Epithelial cell of proximal tubule (primary cell): ENCODE results near the genes LYPD5, ZNF224, ZNF234, ZNF226, ZNF180, CEACAM20 and CEACAM19.

DNA sequence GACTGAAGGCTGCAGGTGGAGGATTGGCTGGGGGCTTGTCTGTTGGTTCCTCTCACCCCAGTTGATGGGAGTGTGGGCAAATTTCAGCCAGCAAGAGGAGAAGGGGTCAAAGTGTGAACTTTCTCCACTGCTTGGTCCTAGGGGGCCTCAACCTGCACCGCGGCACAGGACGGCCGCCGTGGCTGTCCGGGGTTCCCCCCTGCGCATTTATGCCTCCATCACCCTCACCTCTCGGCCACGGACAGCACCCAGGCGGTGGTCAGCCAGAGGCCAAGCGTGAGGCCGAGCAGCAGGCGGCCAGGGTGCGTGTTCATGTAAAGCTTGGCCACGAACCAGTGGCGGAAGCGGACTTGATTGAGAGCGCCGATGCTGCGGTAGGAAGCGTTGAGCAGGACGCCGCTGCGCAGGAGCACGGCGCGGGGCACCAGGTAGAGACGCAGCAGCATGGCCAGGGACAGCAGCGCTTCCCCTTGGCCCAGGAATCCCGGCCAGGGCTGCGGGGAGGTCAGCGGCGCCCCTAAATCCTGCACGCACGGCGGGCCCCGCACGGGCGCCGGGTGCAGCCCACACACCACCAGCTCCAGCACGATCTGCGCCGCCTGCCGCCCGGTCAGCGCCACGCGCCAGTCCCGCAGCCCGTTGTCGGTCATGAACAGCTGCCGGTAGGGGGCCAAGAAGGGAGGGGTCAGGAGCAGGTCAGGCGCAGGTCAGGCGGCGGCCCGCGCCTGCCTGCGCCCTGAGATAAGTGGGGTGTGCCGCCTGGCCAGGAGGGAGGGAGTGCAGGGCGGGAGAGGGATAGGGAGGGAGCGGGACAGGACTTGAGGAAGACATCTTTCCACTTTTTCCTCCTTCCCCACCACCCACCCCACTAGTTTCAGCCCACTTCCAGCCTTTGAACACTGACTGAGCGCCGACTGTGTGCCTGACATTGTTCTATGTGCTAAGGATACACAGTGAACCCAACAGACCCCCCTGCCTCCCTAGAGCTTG is 6.5 kb downstream of the KCNN4 start:
- RAMPAGE, long total RNA = no peak
- RRBS = 2% methylated on average over 23 of the region's 63 CpGs

DNA sequence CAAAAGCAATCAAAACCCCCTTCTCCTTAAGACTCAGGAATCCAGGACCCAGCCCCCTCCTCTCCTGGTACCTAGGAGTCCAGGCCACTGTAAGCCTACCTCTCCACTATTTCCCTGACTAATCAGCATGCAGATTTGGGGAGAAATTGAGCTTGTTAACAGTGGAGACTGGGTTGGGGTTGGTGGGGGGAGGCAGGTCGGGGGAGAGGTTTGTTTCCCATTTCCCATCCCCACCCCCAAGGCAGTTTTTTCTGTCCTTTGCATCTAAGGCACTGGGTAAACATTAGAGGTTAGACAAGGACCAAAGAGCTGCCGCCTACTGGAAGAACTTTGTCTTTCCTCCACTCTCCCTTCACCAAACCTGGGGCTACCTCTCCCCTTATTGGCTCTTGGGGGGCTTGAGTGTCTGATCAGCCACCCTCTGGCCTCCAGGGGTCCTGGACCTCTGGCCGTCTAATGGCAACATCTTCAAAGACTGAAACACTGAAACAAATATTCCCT is 971 bp downstream of the KCNN4 start:
- RAMPAGE, long total RNA = no peak
- RRBS = no CpG with 5 or more reads among the region's 3 CpGs

DNA sequence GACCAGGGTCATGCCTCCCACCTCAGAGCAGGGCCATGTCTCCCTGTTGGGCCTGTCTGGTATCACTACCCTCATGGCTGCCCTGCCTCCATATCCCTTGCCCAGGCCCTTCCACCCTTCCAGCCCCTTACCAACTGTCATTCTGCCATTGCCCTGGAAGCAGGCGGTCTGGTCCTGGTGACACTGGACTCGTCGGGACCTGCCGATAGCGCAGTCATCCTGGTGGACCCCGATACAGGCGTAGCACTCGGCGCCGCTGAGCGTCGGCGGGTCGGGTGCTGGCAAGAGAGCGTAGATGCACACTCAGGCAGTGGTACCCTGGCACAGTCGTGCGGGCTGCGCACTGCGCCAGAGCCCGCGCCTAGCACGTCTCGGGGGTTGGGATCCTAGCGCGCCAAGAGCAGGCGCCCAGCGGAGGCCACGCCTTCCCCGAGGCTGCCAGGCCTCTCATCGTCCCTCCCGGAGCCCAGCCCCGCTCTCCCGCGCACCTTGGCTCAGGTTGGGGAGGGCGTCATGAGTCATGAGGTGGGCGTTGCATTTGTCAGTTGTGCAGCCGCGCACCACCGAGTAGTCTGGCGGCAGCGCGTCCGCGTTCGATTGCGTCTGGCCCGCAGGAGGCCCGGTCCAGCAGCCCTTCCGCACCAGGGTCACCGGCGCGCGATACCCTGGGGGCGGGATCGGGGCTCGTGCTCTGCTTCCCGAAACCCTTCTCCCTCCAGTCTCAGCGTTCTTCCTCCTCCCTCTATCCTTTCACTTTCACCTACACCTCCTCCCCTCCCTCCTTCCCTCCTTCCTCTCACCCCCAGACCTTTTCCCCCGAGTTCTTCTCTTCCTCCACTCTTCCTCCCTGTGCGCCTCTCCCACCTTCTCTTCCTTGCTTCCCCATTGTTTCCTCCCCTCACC is 3.7 kb downstream of the LYPD5 start:
- RAMPAGE, long total RNA = no peak
- RRBS = no CpG with 5 or more reads among the region's 60 CpGs

GRCh38 chr19:43799681-43800249 is 2.5 kb downstream of the LYPD5 start:
- RAMPAGE, long total RNA = no peak
- RRBS = no CpG with 5 or more reads among the region's 6 CpGs

DNA sequence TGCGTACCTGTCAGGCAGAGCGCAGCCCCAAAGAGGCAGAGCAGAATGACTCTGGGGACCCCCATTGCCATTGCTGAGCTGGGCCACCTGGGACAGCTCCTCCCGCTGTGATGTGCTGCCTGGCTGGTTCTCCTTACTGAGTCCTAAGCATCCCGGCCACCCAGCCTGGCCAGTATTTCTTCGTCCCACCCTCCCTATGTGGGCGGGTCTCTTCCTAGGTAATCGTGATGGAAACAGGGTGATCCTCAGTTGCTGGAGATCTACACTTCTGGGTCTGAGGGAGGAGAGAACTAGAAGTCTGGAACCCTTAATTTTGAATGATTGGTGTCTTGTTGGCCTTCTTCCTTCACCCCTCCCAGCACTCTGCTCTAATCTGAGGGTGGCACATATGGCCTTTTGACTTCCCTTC is at the start of gene LYPD5:
LYPD5 (minus strand) TSS at position 138 of the 409 bp plus-strand sequence.
- RAMPAGE, long total RNA = no peak
- RRBS = no CpG with 5 or more reads among the region's 7 CpGs

DNA sequence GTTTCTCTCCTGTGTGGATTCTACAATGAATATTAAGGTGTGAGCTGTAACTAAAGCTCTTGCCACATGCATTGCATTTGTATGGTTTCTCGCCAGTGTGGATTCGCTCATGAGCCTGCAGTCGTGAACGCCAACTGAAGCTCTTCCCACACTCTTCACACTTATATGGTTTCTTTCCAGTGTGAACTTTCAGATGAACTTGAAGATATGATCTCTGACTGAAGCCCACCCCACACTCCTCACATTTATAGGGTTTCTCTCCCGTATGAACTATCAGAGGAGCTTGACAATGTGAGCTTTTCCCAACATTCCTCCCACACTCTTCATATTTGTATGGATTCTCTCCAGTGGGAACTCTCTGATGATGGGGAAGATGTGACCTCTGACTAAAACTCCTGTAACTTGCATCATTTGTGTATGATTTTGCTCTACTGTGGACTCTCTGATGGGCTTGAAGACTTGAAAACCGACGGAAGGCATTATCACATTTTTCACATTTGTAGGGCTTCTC is 20.7 kb downstream of the ZNF45 start:
- RAMPAGE, long total RNA = no peak
- RRBS = no CpG with 5 or more reads among the region's 7 CpGs

DNA sequence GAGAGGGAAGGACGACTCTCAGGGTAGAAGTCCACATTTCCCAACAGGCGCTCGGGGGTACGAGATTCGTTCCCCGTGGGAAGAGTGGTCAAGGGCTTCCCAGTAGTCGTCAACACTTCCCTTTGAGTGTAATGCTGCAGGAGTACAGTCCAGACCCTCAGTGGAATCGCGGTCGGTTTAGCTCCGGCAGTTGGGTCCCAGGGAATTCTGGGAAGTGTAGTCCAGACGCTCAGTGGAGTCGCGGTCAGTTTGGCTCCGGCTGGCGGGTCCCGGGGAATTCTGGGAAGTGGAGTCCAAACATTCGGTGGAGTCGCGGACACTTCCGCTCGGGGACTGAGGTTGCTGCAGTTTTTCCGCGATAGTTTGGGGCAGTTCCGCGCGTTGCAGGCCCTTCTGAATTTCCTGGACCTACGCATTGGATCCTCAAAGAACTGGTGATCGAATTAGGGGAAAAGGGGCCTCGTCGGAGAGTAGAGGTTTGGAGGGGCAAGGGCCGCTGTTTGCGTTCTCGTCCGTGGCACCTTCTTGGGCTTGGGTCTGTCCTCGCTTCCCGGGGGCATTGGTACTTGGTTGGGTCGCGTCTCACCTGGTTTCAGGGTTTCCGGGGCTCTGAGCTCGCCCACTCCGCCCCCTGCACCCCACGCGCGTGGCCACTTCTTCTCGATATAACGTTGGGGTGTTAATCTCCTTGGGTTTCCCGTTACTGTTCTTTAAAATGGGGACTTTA is at the start of gene ZNF224:
ZNF224 (plus strand) TSS at position 307 of the 727 bp plus-strand sequence.
- RAMPAGE, long total RNA = no peak
- RRBS = no CpG with 5 or more reads among the region's 48 CpGs

DNA sequence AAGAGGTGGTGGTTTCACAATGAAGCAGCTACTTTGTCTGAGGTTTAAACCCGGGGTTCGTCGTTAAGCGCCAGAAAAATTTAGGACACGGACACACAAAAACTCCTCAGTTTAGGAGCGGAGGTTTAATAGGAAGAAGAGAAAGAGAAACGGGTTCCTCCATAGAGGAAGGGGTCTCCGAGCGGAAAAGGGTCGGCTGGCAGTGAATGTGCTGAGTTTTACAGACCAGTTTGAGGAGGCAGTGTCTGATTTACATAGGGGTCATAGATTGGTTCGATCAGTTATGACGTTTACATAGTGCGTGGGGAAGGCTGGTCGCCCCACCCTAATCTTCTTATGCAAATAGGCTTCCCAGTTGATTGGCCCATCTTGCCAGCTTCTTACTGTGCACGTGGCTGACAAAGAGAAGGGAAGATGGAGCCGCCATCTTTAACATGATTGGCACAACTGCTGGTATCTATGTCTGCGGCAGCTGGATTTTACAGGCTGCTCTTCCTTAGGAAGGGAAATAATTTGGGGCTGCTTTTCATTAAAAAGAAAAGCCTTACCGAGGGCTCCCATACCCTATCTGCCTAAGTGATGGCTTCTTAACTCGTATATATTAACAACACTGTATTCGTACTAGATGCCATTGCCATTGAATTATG is 1.2 kb upstream of the ZNF225 start:
- RAMPAGE, long total RNA = no peak
- RRBS = no CpG with 5 or more reads among the region's 20 CpGs

DNA sequence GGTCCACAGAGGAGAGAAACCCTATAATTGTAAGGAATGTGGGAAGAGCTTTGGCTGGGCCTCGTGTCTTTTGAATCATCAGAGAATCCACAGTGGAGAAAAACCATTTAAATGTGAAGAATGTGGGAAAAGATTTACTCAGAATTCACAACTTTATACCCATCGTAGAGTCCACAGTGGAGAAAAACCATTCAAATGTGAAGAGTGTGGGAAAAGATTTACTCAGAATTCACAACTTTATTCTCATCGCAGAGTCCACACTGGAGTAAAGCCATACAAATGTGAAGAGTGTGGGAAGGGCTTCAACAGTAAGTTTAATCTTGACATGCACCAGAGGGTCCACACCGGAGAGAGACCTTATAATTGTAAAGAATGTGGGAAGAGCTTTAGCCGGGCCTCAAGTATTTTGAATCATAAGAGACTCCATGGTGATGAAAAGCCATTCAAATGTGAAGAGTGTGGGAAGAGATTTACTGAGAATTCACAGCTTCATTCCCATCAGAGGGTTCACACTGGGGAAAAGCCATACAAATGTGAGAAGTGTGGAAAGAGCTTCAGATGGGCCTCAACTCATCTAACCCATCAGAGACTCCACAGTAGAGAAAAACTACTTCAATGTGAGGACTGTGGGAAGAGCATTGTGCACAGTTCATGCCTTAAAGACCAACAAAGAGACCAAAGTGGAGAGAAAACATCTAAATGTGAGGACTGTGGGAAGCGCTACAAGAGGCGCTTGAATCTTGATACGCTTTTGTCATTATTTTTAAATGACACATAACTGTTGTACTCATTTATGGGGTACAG is 9.2 kb upstream of the ZNF234 start:
- RAMPAGE, long total RNA = no peak
- RRBS = no CpG with 5 or more reads among the region's 8 CpGs

DNA sequence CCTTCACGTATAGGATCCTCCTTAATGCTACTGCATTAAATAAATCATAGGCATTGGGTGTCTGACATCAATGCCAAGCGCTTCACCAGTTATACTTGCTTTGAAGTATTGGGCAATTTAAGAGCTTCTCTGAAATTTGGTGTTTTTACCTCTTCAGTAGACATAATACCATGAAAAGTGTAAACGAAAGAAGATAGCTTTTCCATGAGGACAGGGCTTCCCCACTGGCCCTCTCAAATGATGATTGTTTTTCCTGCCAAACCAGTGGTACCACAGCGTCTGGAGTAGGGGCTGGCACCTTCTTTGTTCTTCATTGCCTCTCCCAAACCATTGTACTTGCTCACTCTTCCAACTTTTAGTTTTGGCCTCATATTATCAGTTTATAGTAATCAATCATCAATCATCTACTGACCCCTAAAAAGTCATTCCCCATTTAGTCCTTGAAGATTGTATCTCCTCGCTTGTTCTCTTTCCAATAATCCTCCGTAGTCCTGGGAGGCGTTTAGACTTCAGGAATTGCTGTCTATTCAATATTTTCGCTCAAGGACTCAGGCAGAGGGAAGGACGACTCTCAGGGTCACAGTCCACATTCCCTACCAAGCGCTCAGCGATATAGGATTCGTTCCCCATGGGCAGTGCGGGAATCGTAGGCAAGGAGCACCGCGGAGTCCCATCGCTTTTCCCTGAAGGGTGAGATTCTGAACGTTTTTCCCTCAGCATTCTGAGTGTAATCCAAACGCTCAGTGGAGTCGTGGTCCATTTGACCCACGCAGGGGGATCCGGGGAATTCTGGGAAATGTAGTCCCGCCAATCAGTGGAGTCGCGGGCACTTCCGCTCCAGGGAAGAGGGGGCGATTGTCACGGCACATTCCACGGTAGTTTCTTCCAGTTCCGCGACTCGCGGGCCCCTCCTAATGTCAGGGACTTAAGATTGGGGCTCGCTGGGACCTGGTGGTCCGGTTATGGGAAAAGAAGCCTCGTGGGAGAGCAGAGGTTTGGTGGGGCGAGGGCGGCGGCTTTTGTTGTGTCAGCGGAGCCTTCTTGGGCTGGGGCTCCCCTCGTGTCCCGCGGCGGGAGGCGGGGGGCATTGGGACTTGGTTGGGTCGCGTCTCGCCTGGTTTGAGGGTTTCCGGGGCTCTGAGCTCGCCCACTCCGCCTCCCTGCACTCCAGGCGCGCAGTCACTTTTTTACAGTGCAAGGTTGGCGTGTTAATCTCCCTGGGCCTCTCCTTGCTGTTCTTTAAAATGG is at the start of gene ZNF234:
ZNF234 (plus strand) TSS at position 814 of the 1,248 bp plus-strand sequence.
- RAMPAGE, long total RNA = start-site peak on the plus strand centred at position 832 of the sequence, 37 bp wide, 69 and 13 reads in 2 replicates
- RRBS = no CpG with 5 or more reads among the region's 54 CpGs

DNA sequence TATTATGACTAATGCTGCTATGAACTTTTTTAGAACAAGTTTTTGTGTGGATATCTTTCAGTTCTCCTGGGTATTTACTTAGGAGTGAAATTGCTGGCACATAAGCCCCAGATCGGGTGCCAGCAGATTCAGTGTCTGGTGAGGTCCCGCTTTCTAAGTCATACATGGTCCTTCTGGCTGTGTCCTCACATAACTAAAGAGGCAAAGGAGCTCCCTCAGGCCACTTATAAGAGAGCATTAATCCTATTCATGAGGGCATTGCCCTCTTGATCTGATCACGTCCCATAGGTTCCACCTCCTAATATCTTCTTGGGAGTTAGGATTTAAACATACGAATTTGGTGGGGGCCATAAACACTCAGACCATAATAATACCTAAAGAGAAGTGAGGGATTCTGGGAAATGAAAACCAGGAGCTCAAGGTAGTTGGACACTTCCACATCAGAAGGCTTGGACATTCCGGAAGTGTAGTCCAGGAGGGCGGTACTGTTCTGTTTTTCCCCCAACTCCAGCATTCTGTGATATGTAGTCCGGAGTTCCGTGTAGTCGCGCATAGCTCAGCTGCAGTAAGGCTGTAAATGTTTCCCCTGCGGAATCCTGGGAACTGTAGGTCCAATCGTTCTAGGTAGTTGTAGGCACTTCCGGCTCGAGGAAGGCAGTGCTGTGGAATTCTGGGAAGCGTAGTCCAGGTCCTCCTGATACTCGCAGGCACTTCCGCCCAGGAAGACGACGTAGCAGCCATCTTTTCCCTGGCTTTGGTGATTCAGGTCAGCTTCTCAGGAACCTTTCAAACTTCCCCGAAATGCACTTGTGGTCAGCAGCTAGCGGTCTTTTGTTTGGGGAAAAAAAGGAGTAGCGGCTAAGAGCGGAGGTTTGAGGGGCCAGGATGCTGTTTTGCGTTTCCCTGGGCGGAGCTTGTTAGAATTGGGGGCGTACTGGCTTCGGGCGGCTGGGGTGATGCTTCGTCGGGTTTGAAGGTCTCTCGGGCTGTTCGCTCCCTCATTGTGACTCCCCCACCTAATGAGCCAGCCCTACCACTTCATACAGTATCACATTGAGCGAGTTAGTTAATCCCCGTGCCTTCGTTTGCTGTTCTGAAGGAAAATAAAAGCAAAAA is at the start of gene ZNF226:
ZNF226 (plus strand) TSS at position 724 of the 1,116 bp plus-strand sequence.
- RAMPAGE, long total RNA = no peak
- RRBS = under 1% methylated on average over 8 of the region's 35 CpGs

DNA sequence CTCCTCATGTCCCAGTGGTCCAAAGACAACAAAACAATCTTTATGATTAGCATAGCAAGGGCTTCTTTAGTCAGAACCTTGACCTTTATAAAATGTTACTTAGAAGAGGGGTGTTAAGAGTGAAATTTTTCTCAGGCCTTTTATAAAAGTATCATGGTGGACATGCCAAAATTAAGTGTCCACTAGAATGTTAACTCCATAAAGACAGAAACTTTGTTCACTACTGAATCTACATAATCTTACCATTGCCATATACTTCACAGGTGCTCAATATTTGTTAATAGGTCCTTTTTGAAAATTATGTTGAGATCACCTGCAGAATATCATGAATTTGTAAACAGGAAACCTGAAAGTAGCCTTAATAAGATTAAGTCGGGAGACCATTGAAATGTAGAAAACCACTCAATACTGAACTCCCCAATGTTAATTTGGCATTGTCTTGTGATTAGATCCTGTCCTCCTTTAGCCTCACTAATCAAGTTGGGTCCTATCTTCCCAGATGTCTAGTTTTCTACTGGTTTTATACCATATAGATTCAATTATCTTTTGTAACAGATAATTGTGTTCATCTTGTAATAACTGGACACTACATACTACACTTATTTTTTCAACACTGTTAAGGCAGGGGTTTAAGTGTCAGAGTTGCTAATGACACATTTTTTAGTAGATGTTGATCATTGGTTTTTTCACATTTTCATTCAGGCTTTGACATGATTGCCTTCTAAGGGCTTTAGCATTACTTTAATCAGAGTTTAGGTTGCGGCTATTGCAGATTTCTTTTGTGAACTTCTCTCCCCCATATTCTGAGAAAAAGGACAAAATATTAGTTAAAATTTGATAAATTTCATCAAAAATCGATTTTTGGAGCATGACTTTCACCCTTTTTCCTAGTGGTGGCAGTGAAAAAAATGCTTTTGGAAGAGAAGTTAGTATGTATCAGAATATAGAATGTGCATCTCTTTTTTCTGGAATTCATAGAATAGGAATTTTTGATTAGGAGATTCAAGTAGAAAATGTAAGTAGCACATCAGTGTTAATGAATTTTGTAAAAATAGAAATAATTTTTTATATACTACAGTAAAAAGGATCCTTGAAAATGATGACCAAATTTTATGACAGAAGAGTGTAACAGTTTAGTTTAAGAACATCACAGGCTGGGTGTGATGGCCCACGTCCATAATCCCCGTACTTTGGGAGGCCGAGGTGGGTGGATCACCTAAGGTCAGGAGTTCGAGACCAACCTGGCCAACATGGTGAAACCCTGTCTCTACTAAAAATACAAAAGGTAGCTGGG is 13.3 kb downstream of the ZNF226 start:
- RAMPAGE, long total RNA = no peak
- RRBS = no CpG with 5 or more reads among the region's 7 CpGs

GRCh38 chr19:44499853-44501044 is at the start of gene ZNF180:
Gene ZNF180 (minus strand): TSS chr19:44500522.
- RAMPAGE, long total RNA = no peak
- RRBS = 1% methylated on average over 15 of the region's 79 CpGs

GRCh38 chr19:44529508-44529764 is at the start of gene CEACAM20:
Gene CEACAM20 (minus strand): TSS chr19:44529675.
- RAMPAGE, long total RNA = no peak
- RRBS = 70% methylated on average over 2 of the region's 5 CpGs

DNA sequence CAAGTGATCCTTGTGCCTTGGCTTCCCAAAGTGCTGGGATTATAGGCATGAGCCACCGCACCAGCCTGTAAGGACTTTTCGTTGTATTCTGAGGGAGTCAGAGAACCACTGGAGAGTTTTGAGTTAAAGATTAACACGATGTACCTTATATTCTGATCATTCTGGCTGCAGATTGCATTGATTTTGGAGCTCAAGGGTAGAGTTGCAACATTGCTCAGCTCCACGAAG is 41.8 kb upstream of the CEACAM20 start:
- RAMPAGE, long total RNA = no peak
- RRBS = no CpG with 5 or more reads among the region's 4 CpGs

- RAMPAGE, long total RNA = no peak
- RRBS = no CpG with 5 or more reads among the region's 7 CpGs
These were observed 2.2 kb downstream of the IGSF23 start for GRCh38 chr19:44615518-44615993.

DNA sequence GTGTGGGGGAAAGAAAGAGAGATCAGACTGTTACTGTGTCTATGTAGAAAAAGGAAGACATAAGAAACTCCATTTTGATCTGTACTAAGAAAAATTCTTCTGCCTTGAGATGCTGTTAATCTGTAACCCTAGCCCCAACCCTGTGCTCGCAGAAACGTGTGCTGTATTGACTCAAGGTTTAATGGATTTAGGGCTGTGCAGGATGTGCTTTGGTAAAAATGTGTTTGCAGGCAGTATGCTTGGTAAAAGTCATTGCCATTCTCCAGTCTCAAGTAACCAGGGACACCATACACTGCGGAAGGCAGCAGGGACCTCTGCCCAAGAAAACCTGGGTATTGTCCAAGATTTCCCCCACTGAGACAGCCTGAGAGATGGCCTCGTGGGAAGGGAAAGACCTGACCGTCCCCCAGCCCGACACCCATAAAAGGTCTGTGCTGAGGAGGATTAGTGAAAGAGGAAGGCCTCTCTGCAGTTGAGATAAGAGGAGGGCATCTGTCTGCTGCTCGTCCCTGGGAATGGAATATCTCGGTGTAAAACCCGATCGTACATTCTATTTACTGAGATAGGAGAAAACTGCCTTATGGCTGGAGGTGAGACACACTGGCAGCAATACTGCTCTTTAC is 4.5 kb upstream of the PVR start:
- RAMPAGE, long total RNA = no peak
- RRBS = no CpG with 5 or more reads among the region's 10 CpGs

DNA sequence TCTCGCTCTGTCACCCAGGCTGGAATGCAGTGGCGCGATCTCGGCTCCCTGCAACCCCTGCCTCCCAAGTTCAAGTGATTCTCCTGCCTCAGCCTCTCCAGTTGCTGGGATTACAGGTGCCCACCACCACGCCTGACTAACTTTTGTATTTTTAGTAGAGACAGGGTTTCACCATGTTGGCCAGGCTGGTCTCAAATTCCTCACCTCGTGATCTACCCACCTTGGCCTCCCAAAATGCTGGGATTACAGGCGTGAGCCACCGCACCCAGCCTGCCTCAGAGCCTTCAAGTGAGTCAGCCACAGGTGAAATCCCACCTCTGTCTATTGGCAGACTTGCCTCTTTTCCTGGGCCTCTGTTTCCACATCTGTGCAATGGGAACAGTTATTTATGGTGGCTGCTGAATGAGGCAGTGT is at the start of gene CEACAM19:
CEACAM19 (plus strand) TSS at position 334 of the 414 bp plus-strand sequence.
- RAMPAGE, long total RNA = no peak
- RRBS = no CpG with 5 or more reads among the region's 8 CpGs

GRCh38 chr19:44744778-44745328 is 3.7 kb upstream of the BCL3 start:
- RAMPAGE, long total RNA = no peak
- RRBS = no CpG with 5 or more reads among the region's 4 CpGs

DNA sequence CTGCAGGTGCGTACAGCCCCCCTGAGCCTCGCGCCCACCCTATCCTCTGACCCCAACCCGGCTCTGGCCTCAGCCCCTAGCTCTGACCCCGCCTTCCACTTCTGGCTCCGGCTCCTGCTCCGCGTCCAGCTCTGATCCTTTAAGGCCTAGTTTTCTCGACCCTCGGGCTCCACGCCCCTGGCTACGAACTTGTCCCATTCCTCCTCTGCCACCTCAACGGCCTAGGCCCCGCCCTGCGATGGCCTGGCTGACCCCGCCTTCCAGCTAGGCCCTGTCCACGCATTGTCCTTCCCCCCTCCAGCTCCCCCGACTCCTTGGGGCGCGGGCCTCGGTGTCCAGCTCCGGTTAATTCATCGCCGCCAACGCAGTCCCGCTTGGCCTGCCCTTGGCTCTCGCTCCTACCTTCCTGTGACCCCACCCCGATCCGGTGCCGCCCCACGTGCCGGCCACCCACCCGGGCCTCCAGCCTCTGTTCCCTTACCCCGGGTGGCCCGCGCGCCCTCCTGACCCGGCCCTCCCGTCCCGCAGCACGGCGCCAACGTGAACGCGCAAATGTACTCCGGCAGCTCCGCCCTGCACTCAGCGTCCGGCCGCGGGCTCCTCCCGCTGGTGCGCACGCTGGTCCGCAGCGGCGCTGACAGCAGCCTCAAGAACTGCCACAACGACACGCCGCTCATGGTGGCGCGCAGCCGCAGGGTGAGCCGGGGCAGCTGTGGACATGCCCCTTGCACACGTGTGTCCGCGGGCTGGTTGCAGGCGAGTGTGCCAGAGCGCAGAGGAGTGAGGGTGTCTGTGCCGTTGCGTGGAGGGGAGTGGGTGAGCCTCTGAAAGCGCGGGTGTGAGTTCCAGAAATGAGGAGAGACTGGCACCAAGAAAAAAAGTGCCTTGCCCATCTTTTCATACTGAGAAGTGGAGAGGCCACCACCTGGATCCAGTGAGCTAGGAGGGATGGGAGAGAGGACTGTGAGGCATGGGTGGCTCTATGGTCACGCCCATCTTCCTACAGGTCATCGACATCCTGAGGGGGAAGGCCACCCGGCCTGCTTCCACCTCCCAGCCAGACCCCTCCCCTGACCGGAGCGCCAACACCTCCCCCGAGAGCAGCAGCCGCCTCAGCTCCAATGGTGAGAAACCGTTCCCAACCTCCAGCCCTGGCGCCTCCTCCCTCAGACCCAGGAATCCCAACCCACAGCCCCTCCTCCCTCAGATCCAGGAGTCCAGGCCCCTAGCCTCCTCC is 9.6 kb downstream of the BCL3 start:
- RAMPAGE, long total RNA = no peak
- RRBS = 48% methylated on average over 20 of the region's 82 CpGs